SUDHL5 (cell line): Measurements from ENCODE around the genes POPDC3 and PREP.

DNA sequence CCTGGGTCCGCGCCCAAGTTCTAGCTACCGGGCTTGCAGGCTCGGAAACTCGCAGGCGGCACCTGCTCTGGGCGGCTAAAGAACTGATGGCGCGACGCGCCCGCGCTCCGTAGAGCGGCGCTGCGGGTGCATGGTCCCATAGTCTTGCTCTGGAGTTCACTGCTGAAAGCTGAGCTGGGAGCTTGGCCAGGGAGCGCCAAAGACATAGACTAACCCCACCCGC lies 1.3 kb upstream of the POU3F2 start:
- PRO-cap = no peak

DNA sequence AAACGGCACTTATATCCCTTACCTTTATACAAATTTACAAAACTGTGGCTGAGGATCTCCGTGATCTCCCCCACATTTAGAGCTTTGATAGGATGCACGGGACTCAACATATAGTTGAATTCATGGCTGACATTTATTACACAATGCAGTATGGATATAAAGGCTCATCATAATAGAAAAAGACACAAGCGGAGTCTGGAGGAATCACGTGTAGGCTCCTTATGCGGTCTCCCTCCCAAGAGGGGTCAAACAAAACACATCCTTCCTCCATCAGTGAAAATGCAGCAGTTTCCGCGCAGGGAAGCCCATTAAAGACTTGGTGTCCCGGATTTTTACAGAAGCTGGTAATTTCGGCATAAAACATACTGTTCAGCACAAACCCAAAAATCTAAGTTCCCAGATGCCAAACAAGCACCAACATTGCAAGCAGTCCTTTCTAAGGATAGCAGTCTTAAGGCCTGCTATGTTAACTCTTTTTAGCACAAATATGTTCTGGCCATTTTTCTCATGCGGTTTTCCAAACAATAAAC lies 1.1 kb downstream of the USP45 start:
- PRO-cap = no peak

- PRO-cap = no peak
Observed at GRCh38 chr6:99618380-99618957, 11.8 kb downstream of the PRDM13 start.

DNA sequence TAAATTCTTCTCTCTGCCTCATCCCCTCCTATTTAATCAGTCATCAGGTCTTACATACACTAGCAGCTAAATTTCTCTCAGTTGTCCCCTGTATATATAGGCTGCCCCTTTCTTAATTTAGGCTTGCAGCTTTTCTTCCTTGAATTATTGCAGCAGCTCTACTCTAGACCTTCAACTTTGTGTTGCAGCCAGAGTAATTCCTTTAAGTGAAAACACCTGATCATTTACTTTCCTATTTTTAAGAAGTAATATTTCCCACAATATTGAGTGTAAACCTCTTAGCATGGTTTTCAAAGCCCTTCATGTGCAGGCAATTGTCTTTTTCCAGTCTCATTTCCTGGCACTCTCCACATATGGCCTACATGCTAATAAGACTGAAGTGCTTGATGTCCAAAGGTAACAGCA lies 87.2 kb downstream of the ASCC3 start:
- PRO-cap = no peak

DNA sequence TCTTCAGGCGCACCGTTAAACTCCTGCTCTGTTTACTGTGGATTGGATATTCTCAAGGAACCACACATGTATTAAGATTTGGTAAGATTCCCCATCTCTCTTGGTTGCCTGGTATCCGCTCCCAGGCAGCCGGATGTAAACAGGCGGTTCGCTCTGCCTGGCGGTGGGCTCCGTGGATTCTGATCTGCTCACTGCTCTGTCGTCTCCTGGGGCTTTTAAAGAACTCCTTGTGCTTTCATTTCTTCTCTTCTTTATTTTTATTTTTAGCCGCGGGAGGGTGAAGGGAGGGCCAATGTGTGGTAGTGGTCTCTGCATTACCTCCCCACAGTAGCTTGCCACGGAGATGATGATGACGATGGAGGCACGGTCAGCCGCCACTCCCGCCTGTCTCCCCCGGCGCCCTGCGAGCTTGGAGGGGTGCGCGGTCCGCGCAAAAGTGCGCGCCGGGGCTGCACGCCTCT lies 5.8 kb downstream of the GRIK2 start:
- PRO-cap = no peak

GRCh38 chr6:102190691-102191159 lies 797.2 kb downstream of the GRIK2 start:
- PRO-cap = no peak

GRCh38 chr6:104957828-104958598 lies 1.1 kb downstream of the LIN28B start:
- PRO-cap = no peak

GRCh38 chr6:105179200-105180274 lies at the start of gene POPDC3:
POPDC3 (minus strand) TSS chr6:105180014.
- PRO-cap = no peak

GRCh38 chr6:105402923-105403821 lies at the start of gene PREP:
PREP (minus strand) TSS chr6:105403082.
- PRO-cap = bidirectional peak, plus-strand start at chr6:105403210, minus-strand start at chr6:105403051

- PRO-cap = no peak
Observed at GRCh38 chr6:105546171-105546681, 143.3 kb upstream of the PREP start.

- PRO-cap = no peak
Observed at GRCh38 chr6:105991938-105992318, 94.2 kb upstream of the PRDM1 start.

DNA sequence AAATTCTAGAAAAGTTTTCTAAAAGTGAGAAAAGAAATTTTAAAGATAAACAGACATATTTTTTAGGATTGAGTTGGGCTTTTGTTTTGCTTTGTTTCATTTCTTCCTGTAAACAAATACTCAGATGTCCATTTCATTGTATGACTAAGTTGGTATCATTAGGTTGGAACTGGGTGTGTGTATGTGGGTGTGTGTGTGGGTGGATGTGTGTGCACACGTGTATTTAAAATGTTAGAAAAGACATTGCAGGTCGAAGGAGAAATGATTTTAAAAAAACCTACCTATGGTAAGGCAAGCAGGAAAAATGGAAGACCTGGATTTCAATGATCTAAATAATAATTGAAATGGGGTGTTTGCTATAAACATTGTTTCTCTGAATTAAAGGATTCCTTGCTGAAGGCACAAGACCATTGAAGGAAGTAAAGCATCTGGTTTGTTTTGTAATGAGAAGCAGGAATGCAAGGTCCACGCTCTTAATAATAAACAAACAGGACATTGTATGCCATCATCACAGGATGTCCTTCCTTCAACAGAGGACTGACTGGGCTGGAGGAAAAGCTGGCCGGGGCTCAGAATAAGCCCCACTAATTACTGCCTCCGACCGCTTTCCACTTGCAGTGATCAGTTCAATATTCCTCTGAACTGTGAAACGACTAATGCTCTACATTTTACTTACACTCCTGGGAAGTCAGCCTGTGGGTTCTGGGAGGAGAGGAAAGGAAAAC lies 965 bp upstream of the PRDM1 start:
- PRO-cap = no peak

- PRO-cap = no peak
Observed at GRCh38 chr6:106087158-106087967, 1.2 kb downstream of the PRDM1 start.

DNA sequence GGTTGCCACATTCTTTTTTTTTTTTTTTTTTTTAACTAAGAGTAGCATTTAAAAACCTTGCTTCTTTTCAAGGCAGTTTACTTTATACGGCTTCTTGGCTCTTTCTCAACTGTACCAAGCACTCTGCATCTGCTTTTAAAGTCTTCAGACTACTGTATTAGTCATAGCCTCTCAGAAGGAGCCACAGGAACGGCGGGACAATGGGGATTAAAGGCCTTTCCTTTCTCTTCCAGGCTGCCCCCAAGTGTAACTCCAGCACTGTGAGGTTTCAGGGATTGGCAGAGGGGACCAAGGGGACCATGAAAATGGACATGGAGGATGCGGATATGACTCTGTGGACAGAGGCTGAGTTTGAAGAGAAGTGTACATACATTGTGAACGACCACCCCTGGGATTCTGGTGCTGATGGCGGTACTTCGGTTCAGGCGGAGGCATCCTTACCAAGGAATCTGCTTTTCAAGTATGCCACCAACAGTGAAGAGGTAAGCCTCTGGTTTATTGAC lies 1.9 kb downstream of the PRDM1 start:
- PRO-cap = no peak

GRCh38 chr6:106092217-106092529 lies 6.0 kb downstream of the PRDM1 start:
- PRO-cap = no peak

GRCh38 chr6:106099102-106099721 lies 13.1 kb downstream of the PRDM1 start:
- PRO-cap = no peak

- PRO-cap = no peak
Observed at GRCh38 chr6:106129518-106130066, 43.5 kb downstream of the PRDM1 start.

GRCh38 chr6:106184683-106184996 lies 98.5 kb downstream of the PRDM1 start:
- PRO-cap = no peak

DNA sequence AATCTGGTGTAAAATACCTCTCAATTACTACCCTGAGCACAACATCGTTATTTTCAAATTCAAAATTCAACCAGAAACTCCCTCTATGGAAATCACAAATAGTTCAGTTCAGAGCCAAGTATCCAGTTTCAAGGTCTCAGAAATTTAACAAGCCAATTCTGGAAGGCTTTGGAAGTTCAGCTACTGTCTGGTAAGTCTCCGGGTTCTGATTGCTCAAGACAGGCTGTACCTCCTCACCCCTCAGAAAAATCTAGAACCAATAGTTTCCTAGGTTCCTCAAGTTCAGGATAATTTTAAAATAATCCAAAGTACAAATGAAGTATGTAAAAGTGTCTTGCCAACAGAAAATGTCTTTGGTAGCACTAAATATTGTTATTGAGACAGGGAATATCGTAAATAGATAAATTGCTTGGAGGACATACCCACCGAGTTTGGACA lies 809 bp downstream of the ATG5 start:
- PRO-cap = no peak

DNA sequence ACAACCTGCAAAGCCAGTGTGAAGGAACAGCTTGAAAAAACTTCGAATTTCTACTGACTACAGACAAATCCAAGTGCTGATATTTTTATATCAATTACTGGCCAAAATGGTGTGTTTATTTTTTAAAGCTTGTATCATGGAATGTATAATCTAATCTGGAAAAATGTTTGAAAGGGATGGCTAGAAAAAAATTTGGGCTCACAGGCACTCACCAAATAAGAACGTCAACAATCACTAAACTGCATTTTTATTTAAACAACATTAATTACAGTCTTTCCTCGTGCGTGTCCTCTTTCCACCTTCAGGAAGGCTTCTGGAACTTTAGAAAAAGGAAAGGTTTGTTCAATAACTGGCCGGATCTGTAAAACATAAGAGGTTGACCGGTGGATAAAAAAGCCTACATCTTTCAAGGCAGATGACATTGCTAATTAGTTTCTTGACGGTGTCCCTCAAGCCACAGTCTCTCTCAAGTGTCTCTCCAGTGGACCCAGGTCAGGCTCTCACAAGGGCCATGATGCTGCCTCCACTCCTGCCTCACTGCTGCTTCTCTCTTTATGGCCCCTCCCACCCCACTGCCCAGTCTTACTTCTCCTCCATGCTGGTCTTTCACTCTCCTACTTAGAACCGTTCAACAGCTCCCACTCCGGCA lies 57.4 kb downstream of the RTN4IP1 start:
- PRO-cap = no peak